Mammary epithelial cell (primary cell): Measurements from ENCODE around the genes KRT222, KRT40 and KRTAP4-11.

- CAGE, long polyA plus RNA, result no peak
- RRBS, result no CpG with 5 or more reads among the region's 7 CpGs
Measured at GRCh38 chr17:40465392-40465671, 22.1 kb downstream of the IGFBP4 start.

DNA sequence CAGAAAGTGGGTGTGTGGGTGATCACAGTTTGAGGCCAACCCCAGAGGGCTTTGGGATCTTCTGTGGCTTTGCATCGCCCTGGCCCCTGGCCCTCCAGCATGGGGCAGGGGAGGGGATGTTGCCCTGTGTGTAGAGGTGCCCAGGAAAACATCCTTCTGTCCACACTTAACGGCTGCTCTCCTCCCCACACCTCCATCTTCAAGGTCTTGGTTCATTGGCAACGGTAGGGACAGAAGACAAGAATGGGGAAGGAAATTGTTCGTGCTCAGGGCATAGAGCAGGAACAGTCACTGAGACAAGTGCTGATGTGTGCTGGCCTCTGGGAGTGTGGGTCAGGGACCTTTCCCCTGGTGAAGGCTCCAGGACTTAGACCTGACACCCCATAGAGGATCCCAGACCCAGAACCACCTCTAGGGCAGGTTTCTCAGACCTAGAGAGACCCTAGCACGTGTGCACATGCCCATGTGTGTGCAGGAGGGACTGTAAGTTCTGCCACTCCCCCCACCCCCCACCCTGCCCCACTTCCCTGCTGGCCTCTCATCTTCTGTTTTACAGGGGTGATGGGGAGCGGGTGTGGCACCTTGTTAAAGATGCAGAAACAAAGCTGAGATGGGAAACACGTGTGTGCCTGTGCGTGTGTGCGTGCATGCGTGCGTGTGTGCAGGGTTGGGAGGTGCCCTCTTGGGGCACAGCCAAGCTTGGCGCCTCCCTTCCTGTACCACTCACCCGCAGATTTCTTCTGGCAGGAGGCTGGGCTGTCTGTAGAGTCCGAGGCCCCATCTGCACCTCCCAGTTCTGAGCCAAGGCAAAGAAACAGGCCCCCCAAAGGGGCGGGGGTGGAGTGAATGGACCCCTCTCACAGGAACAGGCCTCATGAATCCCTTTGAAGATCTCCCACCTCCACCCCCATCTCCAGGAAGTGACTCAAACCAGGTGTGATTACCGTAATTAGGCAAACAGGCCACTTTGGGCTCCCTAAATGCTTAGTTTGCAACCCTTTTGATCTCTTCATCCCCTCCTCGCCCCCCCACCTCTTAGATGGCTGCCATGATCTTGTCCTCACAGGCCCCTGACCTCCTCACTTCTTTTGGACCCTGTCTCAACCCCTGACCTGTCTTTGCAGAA, 21.1 kb downstream of the TNS4 start:
- CAGE, long polyA plus RNA, result no peak
- RRBS, result no CpG with 5 or more reads among the region's 17 CpGs

DNA sequence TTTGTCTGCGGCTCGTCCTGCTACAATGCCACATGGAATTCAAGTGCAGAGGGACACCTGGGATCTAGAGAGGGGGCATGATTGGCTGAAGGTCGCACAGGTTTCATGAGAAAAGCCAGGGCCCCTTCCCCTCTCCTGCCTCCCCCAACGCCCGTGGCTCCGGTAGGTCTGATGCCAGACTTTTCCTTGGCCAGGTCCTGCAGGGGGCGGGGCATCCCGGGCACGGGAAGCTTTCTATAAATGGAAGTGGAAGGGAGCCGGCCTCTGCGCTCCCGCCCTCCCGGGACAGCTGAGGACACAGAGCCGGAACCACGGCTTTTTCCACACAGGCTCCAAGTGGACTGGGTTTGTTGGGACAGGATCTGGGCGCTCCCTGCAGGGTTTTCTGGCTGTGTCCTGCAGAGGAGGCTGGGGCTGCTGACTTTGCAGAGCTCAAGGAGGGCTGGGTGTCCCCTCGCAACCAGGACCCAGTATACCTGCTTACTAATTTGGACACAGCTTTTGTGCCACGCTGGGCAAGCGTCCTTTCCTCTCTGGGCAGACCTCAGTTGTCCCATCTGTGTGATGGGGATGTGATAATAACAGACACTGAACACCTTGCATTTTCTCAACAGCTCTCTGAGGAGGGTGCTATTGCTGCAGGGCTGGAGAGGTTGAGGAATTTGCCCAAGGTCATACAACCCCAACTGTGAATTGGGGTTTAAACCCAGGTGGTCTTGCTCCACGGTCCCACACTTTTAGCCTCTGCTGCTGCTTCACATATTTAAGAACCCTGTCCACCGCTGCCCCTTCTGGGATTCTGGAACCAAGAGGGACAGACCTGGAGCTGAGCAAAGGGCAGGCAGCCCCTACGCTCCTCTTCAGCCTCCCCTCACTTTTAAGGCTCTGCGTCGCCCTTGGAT, 1.7 kb downstream of the TNS4 start:
- CAGE, long polyA plus RNA, result no peak
- RRBS, result 4% methylated on average over 3 of the region's 24 CpGs

- CAGE, long polyA plus RNA, result no peak
- RRBS, result no CpG with 5 or more reads among the region's 6 CpGs
Measured at GRCh38 chr17:40597240-40597913, 32.1 kb upstream of the CCR7 start.

DNA sequence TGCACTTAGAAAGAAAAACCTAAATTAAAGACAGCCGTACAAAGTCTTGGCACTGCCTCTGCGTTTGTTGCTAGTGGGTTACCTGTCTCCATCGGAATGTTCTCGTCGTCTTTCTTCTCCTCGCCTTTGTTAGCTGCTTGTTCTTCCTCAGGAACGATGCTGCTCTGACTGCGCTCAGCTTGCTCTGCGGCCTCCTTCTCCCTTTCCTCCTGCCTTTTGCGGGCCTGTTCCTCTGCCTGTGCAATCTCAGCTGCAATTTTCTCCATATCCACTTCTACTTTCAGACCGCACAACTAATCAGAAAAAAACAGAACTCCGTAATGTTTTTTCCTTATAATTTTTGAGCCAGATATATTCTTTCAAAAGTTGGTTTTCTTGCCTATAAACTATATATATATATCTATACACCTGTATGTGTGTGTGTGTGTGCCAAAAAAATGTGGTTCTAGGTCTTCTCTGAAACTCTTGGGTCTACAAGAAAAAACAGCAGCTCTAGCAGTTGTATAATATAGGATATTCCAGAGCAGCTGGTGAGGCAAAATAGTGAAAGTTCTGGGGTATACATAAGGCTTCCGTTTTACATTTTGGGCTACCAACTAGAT, 16.9 kb downstream of the SMARCE1 start:
- CAGE, long polyA plus RNA, result no peak
- RRBS, result no CpG with 5 or more reads among the region's 13 CpGs

- CAGE, long polyA plus RNA, result no peak
- RRBS, result no CpG with 5 or more reads among the region's 12 CpGs
Measured at GRCh38 chr17:40664825-40665350, at the start of gene KRT222. Gene KRT222, minus strand, starts transcription at chr17:40665177.

DNA sequence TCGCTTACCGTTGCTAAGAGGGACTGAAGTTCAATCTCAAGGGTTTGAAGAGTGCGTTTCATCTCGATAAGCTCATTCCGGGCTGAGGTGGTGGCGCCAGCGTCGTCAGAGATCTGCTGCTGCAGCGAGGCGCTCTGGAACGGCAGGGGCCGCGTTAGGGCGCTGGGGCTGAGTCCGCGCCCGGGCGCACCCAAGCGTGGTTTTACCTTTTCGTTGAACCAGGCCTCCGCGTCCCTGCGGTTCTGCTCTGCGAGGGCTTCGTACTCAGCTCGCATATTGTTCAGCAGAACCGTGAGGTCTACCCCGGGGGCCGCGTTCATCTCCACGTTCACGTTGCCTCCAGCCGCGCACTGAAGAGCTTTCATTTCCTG, 2.9 kb downstream of the KRT27 start:
- CAGE, long polyA plus RNA, result no peak
- RRBS, result 21% methylated on average over 6 of the region's 34 CpGs

DNA sequence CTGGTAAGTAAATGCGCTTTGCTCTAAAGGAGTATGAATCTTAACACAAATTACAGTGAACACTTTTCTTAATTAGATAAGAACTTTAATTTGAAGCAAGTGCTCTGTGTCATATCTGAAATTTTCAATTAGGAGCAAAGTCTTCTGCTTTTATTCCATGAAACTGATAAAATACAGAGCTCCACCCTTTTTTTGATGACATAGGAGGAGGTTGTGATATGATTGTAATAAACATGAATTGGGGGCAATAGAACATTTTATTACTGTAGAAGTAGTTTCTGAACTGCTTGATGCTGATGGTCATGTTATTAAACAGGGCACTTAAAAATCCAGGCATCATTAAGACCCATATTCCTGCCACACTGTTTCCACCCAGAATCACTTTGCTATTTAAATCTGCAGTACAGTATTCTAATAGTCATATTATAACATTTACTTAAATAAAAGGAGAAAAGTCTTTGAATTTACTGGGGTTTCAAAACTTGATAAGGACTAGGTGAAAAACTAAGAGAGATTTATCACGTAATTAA, 1.0 kb downstream of the KRT20 start:
- CAGE, long polyA plus RNA, result no peak
- RRBS, result no CpG with 5 or more reads among the region's 2 CpGs

DNA sequence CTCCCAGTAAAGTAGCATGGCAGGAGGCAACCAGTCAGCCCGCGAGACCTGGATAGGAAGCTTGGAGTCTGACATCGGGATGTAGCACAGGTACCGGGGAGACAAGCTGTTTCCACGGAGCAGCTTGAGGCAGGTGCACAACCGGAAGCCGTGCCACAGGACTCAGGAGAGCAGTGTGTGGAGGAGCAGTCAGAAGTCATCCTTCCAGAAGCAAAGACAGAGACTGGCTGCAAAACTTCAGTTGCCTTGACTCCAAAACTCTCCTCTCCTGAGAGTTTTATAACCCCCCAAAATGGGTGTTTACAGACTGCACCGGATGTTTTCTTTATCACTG, at the start of gene KRT40:
TSS of gene KRT40 (minus strand) at position 253 of the 334 bp plus-strand sequence.
- CAGE, long polyA plus RNA, result no peak
- RRBS, result no CpG with 5 or more reads among the region's 8 CpGs

DNA sequence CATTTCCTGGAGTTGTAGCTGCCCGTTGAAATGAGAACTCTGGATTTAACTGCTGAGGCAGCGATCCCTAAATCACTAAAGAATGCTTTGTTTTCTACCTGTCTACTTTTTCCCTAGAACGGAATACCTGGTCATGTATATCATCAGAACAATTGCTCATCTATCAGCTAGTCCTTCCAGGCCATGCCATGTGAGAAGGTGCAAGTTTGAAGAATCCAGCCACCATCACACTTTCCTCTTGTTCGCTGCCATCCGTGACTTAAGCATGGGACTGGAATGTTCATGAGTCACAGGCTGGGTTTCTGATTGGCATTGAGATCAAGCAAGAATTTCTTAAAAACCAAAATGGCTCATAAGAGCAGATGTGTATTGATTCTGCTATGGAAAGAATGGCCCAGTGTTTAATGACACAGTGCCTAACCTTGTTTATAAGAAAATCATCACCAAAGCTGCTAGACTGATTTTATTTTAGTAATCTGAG, 308 bp upstream of the KRTAP2-3 start:
- CAGE, long polyA plus RNA, result no peak
- RRBS, result no CpG with 5 or more reads among the region's 5 CpGs

DNA sequence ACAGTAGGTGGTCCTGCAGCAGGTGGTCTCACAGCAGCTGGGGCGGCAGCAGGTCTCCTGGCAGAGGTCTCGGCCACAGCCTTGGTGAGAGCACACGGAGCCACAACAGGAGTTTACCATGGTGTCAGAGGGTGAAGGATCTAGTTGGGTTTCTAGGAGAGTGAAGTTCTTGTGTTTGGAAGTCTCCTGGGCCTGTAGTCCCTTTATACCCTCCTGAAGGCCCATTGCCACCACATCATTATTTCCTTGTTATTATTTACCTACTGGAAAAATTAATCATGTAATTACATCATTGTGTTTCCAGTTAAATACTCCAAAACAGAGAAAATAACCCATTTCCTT, at the start of gene KRTAP4-11:
TSS of gene KRTAP4-11 (minus strand) at position 178 of the 342 bp plus-strand sequence.
- CAGE, long polyA plus RNA, result no peak
- RRBS, result no CpG with 5 or more reads among the region's 3 CpGs

GRCh38 chr17:41134022-41134482, 6.3 kb downstream of the KRTAP4-6 start:
- CAGE, long polyA plus RNA, result no peak
- RRBS, result no CpG with 5 or more reads among the region's 2 CpGs

DNA sequence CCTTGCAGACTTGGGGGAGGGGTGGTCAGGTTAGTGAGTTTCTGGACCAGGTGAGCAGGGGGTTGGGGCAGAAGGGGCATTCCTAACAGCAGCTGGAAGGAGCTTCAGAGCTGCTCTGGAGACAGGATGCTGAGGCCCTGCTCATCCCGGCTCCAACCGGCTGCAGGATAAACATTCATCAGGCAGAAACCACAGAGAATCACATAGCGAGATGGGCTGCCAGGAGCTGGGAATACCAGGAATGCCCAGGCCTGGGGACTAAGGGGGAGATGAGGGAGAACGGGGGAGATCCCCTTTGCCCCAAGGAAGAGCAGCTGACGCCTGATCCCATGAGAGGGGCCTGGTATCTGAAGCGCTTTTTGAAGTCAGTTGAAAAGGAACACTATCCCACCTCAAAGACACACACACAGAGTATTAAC, 10.6 kb upstream of the KRT19 start:
- CAGE, long polyA plus RNA, result no peak
- RRBS, result no CpG with 5 or more reads among the region's 6 CpGs

- CAGE, long polyA plus RNA, result no peak
- RRBS, result no CpG with 5 or more reads among the region's 5 CpGs
Measured at GRCh38 chr17:41584706-41585244, 1.9 kb downstream of the KRT14 start.

- CAGE, long polyA plus RNA, result no peak
- RRBS, result 53% methylated on average over 2 of the region's 28 CpGs
Measured at GRCh38 chr17:41647785-41648484, 23.6 kb upstream of the KRT17 start.

GRCh38 chr17:41656339-41656838, 32.0 kb upstream of the KRT17 start:
- CAGE, long polyA plus RNA, result no peak
- RRBS, result 7% methylated on average over 4 of the region's 9 CpGs

DNA sequence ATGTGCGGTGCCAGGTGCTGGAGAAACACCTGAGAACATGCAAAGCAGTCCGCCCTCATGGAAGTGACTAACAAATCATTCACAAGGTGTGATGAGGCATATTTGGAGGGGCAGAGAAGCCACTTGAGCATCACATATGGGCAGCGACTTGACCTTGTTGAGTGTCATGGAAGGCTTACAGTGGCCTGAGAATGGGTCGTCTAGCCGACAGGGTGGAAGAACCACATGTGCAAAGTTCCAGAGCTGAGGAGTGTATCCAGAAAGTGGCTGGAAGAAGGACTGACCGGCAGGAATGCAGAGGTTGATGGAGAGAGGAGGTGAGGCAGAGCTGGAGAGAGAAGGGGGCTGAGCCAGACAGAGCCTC, 25.1 kb upstream of the EIF1 start:
- CAGE, long polyA plus RNA, result no peak
- RRBS, result no CpG with 5 or more reads among the region's 6 CpGs

DNA sequence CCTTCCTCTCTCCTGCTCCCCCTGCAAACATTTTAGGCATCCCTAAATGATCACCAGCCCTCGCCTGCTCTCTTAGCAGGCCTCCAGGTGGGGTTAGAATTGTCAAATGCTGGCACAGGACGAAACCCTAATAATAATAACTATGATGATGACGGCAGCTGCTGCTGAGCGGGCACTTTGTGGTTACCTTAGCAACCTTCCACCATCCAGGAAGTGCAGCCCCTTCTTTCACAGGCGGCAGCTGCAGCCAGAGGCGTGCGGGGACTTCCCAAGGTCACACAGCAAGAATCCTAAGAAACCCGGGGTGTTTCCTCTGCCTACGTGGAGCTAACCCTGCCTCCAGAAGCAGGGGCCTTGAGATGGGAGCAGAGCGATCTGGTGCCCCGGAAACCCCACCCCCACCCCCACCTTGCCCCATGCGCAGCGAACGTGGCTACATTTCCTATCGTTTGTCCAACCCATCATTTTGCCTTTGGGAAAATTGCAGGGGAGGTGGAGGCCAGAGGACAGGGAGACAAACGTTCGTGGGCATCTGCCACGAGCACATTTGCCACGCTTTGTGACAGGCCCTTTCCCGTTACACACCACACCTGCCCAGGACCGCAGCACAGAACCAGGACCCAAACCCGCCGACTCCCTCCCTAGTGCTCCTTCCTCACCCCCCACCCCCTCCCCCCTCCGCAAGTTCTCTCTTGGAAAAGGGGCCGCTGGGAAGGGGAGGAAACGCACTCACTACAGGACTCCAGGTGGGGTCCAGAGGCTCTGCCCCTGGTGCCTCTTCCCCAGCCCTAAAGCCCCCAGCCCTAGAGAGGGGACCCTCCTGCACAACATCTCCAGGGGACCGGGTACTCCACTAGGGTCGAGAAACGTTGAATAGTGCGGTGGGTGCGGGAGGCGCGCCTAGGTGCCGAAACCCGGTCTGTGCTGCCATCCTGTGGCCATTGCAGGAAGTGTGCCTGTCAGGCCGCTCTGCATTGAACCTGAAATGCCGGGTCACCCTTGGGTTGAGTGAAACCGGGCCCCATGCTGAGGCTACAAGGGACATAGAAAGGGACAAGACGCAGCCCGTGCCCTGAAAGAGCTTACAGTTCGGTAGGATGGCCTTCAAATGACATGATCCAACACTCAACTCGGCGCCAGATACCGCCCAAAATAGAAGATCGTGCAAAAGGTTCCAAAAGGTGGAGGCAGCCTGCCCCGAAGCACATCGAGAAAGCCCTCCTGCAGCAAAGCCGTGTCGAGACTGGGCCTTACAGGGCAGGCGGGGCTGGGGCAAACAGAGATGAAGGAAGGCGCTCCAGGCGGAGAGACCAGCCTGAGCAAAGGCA, 22.0 kb upstream of the EIF1 start:
- CAGE, long polyA plus RNA, result no peak
- RRBS, result 6% methylated on average over 14 of the region's 52 CpGs

DNA sequence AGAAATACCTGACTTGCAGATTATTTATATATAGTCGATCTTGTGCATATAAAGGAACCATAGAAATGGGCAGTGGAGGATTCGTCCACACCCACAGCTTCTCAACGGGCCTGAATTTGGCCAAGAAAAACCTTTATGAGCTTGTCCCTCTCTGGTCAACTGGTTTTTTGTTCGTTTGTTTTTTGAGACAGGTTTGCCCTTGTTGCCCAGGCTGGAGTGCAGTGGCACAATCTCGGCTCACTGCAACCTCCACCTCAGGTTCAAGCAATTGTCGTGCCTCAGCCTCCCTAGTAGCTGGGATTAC, 2.9 kb downstream of the EIF1 start:
- CAGE, long polyA plus RNA, result no peak
- RRBS, result no CpG with 5 or more reads among the region's 6 CpGs

DNA sequence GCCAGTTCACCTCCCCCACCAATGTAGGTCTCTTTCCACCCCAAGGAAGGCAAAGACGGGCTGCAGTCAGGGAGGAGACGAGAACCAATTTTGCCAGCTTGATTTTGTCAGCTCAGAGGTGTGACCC, 7.0 kb upstream of the JUP start:
- CAGE, long polyA plus RNA, result no peak
- RRBS, result no CpG with 5 or more reads among the region's 2 CpGs